ENCODE measurements around the genes ALDOA, CORO1A, CD2BP2, MYL11, ZNF48, ZNF764 and PHKG2.

DNA sequence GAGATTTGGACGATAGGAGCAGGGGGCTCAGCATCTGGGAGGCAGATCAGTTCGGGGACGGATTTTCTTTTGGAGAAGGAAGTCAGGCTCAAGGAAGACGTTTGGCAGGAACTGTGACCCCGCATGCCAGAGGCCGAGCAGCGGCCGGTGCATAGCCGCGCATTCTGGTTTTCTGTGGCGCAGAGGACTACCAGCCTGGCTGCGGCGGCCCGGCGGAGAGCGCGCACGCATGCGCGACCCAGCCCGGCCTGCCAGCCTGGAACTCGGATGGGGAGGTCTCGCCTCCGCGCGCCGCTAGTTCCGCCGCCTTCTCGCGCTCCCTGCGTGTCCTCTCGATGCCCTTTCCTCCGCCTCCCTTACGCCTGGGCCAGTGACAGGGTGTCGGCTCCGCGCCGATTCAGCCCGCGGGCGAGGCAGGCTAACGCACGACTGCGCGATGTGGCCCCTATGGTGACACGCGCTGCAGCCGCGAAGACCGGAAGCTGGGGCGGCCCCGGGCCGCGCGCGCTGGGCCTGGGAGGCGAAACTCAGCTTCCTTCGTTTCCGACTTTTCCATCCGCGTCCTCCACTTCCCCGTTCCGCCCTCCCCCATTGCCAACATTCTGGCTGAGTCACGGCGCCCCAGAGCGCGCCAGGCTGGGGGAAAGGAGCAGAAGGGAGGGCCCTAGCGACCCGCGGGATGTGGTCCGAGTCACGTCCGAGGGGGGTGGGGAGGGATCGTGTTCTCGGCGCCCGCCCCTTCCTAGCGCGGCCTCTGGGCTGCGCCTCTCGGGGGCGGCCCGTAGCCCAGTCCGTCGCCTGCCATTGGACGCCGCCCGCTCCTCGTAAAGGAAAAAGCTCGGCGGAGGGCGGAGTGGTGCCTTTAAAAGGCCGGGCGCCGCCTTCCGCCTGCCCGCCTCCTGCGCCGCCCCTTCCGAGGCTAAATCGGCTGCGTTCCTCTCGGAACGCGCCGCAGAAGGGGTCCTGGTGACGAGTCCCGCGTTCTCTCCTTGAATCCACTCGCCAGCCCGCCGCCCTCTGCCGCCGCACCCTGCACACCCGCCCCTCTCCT lies at the start of gene ALDOA:
Gene ALDOA (plus strand): TSS at position 891 of the 1,051 bp plus-strand sequence.
- PRO-cap: bidirectional peak, plus-strand start at position 297 of the sequence, minus-strand start at position 231 of the sequence; bidirectional peak, plus-strand start at position 954 of the sequence, minus-strand start at position 593 of the sequence; bidirectional peak, plus-strand start outside the sequence, minus-strand start at position 1,019 of the sequence

GRCh38 chr16:30104033-30105151 lies 8.4 kb upstream of the YPEL3 start:
- PRO-cap: no peak

DNA sequence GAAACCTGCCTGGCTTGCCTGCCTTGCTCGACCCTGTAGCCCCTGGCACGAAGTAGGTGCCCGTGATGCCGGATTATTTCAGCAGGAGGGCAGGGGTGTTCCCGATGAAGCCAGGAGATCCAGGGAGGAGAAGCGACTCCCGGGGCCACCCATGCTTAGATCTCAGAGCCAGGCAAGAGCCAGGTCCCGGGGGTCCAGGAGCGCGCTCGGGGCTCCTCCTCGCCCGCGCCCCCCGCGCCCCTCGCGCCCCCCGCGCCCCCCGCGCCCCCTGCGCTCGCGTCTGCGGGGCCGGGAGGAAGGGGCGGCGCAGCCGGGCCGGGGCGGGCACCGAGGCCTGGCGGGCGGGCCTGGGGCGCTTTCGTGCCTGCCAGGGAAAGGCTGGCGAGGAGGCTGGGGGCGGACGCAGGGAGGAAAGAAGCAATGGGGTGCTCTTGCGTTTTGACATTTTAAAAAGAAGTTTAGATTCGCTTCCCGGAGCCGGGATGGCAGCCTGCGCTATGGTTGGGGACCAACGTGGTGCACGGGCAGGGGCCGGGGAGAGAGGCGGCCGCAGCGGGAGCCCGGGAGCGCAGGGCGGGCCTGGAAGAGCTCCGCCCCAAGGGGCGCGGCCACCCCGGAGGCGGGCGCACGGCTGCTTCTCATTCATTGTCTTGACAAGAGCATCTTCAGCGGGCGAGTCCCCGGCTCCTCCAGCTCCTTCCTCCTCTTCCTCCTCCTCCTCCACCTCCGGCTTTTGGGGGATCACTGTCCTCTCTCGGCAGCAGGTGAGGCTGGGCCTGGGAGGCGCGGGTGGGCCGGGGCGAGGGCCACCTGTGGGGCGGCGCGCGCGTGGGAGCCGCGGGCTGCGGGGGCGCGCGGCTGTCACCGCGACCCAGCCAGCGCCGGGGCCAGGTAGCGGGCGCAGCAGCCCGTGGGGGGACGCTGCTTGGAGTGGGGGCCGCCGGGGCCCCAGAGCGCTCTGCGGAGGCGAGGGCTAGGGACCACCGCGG lies at the start of gene CORO1A:
Gene CORO1A (plus strand): TSS at position 641 of the 989 bp plus-strand sequence.
- PRO-cap: bidirectional peak, plus-strand start at position 656 of the sequence, minus-strand start at position 545 of the sequence

DNA sequence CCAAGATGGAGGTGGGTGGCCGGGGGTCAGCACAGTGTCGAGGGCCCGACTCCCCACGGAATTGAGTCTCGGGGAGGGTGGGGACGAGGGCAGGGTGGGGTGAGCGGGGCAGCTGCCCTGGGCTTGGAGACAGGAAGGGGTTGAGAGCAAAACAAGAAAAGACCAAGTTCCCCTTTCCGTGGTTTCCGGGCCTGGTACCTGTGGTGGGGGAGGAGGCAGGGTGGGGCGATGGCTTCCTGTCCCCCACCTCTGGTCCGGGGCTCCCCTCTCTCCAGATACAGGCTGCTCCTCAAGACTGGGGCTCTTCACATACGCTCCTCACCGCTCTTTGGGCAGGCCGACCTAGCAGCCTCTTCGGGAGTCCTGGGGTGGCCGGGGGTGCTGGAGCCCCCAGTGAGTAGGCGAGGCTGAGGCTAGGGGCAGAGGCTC lies 563 bp downstream of the CORO1A start:
- PRO-cap: no peak

GRCh38 chr16:30188139-30188687 lies 4.8 kb downstream of the CORO1A start:
- PRO-cap: no peak

- PRO-cap: bidirectional peak, plus-strand start at chr16:30355434, minus-strand start at chr16:30355306
Measured at GRCh38 chr16:30354847-30355607, at the start of gene CD2BP2. TSS of gene CD2BP2 (minus strand) at chr16:30355308.

DNA sequence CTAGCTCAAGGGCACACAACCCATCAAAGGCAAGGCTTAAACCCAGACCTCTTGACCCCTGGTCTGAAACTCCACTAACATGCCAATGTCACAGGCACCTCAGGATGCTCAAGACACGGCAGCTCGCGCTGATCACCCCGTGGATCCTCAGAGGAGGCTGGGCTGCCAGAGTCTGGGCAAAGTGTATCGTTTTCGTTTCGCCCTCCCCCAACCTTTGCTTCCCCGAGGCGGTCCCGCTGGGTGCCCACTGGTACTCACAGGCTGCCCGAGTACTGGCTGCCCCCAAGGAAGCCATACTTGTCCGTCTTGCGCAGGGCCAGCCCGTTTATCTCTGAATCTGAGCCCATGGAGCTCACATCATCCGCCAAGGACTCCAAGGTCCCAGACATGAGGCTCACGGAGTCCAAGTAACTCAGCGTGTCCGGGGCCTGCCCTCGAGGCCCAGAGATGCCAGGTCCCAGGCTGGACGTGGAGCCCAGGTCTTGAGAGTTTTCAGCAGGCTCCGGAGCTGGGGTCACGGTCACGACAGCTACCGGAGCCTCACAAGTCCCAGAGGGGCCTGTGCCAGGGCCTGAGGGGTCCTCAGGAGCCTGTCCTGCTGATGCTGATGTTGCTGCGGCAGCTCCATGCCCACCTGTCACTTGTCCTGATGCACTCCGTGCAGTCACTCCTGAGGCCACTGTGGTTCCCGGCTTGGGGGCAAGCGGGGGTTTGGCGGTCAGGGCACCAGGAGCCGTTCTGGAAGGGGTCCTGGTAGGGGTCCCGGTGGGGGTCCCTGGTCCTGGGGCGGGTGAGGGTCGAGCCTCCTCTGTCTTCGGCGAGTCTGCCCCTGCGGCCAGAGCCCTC lies 1.1 kb downstream of the TBC1D10B start:
- PRO-cap: no peak

DNA sequence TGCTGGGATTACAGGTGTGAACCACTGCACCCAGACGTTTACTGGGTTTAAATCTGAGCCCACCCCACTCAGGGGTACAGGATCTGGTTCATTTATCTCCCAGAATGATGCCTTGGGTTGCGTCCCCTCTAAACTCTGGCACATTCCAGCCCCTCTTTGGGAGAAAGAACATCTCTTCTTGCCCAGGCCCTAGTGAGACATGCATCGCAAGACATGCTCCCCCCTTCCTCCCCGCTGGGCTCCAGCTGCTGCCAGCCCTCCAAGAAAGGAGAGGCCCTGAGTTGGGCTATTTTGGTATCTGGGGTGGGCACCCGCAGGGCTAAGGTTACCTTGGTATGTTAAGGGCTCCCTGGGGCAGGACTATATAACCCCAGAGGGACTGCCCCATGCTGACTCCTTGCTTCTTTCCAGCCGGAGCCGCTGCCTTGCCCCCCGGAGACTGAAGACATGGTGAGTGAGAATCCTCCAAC lies at the start of gene MYL11:
Gene MYL11 (plus strand): TSS at position 392 of the 470 bp plus-strand sequence.
- PRO-cap: no peak

DNA sequence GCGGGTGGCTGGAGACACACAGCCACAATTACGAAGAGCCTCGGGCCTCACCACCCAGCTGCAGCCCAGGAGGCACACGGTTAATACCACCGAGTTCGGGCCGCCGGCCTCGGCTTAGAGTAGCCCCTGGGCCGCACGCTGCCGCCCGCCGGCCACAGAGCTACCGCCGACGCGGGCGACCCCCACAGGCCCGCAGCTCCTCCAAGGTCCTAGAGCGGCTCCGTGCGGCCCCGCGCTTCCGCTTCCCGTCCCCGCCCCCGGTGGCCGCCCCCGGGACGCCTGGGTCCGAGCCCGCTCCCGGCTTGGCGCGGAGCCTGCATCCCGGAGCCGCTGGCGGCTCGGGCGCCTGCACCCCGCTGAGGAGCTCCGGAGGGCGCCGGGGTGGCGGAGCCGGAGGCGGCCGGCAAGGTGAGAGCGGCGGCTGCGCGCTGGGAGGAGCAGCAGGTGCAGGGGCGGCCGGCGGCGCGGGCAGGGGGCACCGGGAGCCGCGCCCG lies at the start of gene ZNF48:
Gene ZNF48 (plus strand): TSS at position 250 of the 494 bp plus-strand sequence.
- PRO-cap: bidirectional peak, plus-strand start at position 311 of the sequence, minus-strand start at position 203 of the sequence

DNA sequence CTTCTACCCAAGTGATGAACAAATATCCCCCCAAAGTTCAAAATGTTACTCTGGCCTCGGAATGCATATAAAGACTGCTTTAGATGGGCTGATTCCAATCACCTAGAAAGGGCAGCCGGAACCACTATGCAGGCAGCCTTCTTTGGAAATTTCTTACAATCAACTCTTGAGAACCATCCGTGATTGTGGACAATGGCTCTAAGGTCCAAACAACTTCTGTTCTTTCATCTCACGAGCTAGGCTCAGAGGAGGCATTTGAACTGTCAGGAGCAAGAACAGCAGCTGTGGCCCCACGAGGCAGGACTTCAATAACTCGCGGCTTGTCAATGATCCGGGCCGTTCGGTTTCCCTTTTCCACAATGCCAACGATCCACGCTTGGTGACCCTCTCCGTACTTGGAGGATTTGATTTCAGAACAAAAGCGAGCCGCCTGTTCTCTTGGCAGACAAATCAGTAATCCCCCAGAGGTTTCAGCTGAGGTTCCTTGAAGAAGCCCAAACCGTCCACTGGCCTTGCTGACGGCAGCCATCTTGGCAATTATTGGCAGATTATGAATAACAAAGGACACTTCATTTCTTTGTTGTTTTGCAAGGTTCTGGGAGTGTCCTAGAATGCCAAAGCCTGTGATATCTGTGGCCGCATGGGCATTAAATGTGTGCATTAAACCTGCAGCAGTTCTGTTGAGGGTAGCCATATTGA lies 1.4 kb downstream of the SEPHS2 start:
- PRO-cap: no peak

GRCh38 chr16:30521669-30522287 lies 4.6 kb downstream of the ZNF768 start:
- PRO-cap: no peak

DNA sequence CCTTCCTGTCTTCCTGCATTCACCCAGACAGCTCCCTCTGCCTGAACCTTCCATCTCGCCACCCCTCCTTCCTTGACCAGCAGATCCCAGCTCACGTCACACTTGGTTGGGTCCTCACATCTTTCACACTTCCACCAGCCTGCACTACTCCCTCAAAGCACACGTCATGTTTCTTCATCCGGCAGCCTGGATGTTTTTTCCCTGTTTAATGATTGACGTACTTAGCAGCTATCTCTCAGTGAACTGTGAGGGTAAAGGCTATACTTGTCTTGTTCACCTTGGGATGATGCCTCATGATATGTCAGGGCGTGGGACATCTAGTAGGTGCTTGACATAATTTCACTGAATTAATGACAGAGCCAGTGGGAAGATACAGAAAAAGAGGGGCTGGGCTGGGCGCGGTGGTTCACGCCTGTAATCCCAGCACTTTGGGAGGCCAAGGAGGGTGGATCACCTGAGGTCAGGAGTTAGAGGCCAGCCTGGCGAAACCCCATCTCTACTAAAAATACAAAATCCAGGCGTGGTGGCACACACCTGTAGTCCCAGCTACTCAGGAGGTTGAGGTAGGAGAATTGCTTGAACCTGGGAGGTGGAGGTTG lies 4.0 kb downstream of the ZNF768 start:
- PRO-cap: no peak

DNA sequence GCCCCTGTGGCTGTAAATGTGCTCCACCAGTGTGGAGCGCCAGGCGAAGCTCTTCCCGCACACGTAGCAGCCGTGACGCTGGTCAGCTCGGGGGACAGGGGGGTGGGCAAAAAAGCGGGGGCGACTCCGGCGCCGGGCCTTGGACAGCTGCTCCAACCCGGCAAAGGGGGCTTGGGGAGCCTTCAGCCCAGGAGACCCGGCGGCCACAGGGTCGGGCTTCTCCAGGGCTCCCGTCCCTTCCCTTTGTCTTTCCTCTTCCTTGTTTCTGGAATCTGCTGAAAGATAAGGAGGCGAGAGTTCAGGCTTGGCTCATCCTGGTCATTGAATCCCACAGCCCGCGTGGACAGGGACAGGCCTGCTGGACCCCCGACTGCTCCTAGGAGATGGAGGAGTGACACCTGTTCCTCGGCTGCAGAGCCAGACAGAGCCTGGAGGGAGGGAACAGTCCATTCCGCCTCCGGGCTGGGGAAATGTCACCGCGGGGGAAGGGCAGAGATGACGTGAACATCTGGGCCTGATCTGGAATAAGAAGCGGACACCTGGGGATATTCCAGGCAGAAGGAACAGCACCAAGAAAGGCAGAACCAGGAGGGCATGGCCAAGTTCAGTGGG lies 1.7 kb downstream of the ZNF747 start:
- PRO-cap: no peak

- PRO-cap: bidirectional peak, plus-strand start at chr16:30558669, minus-strand start at chr16:30558502
Measured at GRCh38 chr16:30557686-30558796, at the start of gene ZNF764. TSS of gene ZNF764 (minus strand) at chr16:30558374.

DNA sequence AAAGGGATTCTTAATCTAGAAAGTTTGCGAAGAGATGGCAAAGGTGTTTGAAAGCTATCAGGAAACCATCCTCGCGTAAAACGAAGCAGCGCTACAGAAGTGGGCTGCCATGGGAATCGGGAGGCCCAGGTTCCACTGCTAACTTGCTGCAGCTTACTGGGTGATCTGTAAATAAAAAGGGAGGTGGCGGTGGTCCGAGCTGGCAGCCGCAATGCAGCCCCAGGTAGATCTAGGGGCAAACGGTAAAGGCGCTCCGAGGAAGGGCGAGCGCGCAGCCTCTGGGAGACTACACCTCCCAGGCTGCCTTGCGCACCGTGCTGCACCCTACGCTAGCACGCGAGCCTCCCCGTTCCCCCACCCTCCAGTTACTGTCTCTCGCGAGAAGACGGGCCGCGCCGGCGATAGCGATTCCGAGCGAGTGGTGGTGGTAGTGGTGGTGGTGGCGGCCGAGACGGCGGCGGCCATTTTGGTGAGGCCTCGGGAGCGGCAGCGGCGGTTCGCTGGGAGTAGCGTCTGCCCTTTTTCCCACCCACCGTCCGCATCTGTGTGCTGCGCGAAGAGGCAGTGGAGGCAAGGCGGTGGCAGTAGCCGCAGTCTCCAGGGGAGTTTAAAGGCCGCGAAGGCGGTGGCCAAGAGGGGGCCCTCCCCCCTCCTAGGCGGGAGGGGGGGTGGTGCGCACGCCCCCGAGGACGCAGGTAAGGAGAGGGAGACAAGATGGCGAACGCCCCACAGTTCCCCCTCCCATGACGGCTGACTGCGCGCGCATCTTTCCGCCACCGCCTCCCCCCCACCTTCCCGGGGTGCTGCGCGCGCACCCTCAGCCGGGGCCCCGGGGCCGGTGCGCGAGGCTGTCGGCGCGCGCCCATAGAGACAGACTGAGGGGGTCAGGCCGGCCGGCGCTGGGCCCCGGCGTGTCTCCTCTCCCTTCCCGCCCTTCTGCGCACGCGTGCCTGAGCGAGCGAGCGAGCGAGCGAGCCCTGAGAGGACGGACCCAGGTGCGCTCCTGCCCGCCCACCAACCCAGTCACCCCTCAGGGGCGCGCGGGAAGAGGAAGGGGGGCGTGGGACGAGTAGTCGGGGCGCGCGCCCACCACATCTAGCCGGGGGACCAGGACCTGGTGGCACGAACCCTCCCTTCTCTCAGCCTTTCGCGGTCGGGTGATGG lies 822 bp upstream of the SRCAP start:
- PRO-cap: bidirectional peak, plus-strand start at position 430 of the sequence, minus-strand start at position 231 of the sequence; bidirectional peak, plus-strand start at position 873 of the sequence, minus-strand start at position 705 of the sequence

- PRO-cap: no peak
Measured at GRCh38 chr16:30707083-30707444, 8.1 kb downstream of the SRCAP start.

DNA sequence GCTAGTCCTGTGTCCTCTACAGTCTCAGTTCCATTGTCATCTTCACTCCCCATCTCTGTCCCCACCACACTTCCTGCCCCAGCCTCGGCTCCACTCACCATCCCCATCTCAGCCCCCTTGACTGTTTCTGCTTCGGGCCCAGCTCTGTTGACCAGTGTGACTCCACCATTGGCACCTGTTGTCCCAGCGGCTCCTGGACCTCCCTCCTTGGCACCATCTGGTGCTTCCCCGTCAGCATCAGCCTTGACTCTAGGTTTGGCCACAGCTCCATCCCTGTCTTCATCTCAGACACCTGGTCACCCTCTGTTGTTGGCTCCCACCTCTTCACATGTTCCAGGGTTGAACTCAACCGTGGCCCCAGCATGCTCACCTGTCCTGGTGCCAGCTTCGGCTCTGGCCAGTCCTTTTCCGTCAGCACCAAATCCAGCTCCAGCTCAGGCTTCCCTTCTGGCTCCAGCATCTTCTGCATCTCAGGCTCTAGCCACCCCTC lies 16.7 kb upstream of the TMEM265 start:
- PRO-cap: no peak

GRCh38 chr16:30747834-30748704 lies at the start of gene PHKG2:
TSS of gene PHKG2 (plus strand) at chr16:30748425.
- PRO-cap: bidirectional peak, plus-strand start at chr16:30748425, minus-strand start at chr16:30748124

DNA sequence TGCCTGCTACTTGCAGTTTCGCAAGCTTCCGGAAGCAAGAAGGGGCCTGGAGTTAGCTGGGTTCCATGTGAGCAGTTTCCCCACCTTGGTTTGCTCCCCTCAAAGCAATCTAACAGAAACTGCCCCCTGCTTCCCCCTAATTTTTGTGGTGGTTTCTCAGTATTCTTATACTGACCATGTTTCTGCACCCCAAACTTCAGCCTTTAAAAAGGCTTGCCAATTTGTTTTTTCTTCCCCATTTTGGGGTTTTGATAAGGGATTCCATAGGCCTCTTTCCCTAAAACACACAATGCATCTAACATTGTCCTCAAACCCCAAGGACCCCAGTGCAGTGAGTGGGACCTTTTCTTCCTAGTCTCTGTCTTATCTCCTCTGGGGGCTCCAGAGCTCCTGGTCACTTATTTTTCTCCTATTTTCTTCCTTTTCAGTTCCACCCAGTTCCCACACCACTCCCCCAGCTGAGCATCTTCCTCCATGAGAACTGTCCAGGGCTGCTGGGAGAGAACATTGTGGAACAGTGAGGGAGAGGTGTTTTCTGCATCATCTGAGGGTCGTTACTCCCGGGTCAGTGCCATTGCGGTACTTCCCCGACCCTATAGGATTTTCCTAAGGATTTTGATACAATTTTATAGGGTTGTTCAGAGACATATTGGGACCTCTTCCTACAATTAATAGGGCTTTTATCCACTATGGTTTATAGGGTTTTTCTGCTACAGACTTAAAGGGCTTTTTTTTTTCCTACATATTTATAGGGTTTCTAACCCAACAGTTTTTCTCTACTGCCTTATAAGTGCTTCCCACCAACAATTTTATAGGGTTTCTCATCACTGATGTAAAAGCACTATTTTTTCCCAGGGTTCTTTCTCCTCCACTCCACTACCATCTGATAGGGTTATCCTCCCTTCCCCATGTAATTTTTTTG lies 6.0 kb downstream of the ZNF629 start:
- PRO-cap: no peak

DNA sequence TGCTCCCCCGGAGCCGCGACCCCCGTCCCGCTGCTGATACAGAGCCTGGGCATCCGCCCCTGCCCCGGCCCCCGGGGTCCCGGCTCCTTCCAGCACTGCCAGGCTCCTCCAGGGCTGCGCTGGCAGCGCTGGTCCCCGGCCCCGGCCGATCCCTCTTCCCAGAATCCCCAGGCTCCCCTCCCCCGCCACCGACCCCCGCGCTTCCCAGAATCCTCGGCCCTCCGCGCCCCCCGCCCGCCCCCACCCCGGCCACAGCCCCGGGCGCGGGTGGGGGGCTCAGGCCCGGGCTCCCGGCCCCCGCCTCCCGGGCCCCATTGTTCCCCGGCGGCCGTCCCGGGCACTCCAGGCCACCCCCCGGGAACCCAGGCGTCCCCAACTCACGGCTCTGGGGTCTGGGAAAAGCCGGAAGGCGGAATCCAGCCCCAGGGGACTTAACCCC lies 339 bp downstream of the ZNF629 start:
- PRO-cap: unidirectional peak, minus-strand start at position 157 of the sequence

All from cardiac septum (tissue), 1 donor.